Diencephalon (tissue), 2 donors: ENCODE measurements around a stretch of chr1.

GRCh38 chr1:46810640-46811366 lies 12.0 kb downstream of the CYP4B1 start:
- RAMPAGE, long total RNA: no peak

DNA sequence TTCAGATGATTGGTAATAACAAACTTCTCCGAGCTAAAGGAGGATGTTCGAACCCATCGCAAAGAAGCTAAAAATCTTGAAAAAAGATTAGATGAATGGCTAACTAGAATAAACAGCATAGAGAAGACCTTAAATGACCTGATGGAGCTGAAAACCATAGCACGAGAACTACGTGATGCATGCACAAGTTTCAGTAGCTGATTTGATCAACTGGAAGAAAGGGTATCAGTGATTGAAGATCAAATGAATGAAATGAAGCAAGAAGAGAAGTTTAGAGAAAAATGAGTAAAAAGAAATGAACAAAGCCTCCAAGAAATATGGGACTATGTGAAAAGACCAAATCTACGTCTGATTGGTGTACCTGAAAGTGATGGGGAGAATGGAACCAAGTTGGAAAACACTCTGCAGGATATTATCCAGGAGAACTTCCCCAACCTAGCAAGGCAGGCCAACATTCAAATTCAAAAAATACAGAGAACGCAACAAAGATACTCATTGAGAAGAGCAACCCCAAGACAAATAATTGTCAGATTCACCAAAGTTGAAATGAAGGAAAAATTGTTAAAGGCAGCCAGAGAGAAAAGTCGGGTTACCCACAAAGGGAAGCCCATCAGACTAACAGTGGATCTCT lies 48.6 kb downstream of the CYP4B1 start:
- RAMPAGE, long total RNA: no peak

GRCh38 chr1:47138245-47138795 lies 1.1 kb downstream of the CYP4A22 start:
- RAMPAGE, long total RNA: no peak

GRCh38 chr1:47179111-47179873 lies 10.5 kb downstream of the PDZK1IP1 start:
- RAMPAGE, long total RNA: no peak

- RAMPAGE, long total RNA: no peak
Observed at GRCh38 chr1:47212772-47213873, 18.9 kb downstream of the TAL1 start.

- RAMPAGE, long total RNA: no peak
Observed at GRCh38 chr1:47482134-47482333, 44.2 kb downstream of the FOXD2 start.

GRCh38 chr1:47533430-47533863 lies 95.6 kb downstream of the FOXD2 start:
- RAMPAGE, long total RNA: no peak

- RAMPAGE, long total RNA: no peak
Observed at GRCh38 chr1:47685059-47685258, 247.1 kb downstream of the FOXD2 start.

DNA sequence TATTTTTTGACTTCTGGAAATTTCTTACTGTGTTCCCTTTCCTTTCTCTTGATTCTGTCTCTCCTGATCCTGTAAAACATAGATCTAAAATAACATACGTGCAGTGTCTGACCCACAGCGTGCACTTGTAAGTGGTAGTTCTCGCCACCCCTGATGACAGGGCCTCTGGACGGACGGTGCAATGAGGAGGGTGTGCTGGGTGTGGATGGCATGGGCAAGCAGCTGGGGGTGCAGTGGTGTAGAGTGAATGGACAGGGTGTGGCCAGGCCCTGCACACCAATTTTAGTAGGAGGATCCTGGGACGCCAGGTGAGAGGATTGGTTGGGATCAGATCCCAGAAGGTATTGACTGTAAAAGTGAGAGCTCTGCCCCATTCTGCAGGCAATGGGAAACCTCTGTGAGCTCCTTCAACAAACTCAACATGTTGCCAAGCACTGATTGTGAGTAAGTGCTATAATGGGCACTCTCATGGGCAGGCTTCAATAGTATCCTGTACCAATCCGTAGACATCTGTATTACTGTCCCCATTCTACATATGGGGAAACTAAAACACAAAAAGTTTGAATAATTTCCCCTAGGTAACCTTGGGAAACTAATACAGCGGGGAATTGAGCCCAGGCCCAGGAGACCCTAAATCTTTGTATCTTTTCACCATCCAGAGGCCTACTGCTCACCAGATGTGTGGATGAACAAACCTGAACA lies 264.4 kb downstream of the FOXD2 start:
- RAMPAGE, long total RNA: no peak

GRCh38 chr1:47705645-47706285 lies 267.9 kb downstream of the FOXD2 start:
- RAMPAGE, long total RNA: no peak

DNA sequence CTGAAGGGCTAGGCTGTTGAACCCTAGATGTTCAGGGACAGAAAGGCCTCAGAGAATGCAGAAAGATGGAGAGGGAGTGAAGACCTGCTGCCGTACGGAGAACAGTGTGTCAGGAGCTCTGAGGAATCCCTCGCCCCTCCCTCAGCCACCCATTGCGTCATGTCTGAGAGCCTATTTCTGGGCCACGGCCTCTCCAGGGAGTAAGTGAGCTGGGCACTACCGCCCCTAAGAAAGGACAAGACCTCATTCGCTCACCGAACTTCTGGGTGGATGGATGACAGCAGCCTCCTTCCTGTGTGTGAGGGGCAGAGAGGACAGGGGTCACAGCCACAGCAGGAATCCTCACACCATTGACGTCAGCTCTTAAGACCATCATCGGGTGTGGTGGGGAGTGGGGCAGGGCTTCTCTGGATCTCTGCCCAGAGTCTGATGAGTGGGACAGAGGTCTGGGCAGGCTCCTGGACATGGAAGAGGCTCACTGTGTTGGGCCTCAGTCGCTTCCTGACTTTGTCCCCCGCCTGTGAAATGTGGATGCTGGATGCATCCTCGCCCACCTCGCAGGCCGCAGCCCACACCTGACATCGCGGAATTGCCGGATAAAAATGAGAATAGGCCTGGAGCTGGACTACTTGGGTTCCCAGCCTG lies 238.7 kb downstream of the TRABD2B start:
- RAMPAGE, long total RNA: no peak

DNA sequence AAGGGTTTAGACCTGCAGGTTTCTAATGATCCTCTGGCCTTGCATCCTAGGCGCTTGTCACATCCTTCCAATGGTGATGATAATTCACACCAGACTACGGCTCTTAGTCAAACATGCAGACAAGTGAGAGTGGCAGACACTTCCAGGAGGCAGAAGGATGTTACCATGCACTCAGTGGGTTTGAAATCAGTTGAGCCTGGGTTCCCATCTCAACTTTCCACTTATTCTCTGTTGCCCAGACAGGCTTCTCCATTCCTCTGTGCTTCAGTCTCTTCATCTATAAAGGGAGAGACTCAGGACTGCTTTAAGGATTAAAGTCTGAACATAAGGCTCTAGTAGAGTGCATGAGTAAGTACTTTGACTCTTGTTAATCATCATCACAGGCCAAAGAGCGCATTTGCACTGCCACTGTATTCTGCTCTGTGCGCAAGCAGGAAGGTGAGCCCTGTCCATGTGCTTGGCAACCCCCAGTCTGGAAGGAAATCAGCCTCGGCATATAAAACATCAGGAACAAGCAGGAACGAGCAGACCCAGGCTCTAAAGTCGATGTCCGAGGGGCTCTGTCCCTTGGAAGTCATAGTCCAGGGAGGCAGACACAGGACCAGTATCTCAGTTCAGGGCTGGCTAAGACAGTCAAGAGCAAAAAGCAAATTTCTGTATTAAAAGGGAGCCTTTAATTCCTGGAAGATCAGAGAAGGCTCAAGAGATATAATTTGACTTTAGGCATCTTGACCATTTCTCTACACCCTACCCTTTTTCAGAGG lies 131.3 kb downstream of the TRABD2B start:
- RAMPAGE, long total RNA: no peak

DNA sequence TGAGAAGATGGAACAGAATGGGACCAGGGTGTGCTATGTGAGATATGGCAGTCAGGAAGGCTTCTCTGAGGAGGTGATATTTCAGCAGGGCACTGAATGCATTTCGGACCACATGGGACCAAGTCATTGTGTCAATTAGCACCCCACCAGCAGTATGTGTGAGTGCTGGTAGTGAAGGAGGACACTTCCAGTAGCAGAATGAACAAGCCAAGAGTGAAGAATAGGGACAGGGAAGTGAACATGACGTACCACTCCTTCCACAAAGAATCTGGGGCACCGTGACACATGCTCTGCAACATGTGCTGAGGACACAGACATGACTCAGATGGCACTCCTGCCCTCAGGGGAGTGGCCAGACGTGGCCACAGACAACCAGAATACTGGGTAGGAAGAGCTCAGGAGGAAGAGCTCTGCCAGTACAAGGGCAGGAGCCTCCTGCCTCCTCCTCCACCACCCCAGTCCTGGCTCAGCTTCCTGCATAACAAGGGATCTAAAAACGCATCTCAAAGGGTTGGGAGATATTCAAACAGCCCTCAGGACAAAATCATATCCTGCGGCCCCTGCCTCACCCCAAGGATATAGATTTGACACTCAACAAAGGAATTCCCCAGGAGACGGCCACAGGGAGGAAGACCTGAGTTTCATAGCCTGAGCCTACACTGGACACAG lies 102.5 kb downstream of the TRABD2B start:
- RAMPAGE, long total RNA: no peak

DNA sequence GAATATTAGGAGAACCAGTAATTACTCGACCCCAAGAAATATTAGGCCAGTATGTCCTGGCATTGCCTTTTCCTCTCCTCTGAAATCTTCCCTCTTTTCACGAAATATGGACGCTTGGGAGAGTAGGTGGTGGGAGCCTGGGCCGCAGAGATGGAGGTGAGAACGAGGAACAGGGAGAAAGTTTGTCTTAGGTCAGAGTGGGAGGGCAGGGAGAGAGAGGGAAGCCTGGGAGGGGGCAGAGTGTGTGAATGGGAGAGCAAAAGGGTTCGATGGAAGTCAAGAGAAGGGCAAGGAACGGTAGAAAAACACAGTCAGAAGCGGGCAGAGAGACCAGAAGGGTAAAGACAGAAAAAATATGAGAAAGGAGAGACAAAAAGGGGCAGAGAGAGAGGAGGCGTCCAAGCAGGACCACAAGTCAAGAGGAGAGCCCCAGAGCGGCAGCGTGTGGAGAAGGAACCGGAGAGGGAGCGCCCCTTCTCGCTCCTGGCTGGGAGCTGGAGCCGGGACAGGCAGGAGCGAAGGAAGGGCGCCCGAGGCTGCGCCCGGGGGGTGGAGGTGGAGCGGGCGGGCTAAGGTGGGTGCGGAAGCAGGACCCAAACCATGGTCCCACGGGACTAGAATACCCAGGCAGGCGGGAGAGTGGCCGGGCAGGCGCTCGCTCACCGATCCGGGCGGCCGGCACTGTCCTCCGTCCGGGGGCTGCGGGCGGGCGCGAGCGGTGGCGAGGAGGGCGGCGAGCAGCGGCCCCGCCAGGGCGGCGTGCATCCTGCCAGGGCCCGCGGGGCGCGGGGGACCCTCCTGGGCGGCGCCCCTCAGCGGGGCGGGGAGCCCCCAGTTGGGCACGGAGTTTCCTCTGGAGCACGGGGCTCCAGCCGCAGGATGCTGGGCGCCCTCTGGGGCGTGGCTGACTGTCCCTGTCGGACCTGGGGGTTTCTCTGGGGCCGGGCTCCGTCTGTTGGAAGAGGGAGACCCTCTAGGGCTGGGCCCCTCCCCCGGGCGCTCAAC lies 858 bp downstream of the TRABD2B start:
- RAMPAGE, long total RNA: no peak

GRCh38 chr1:48377190-48378194 lies 94.5 kb downstream of the SPATA6 start:
- RAMPAGE, long total RNA: no peak

DNA sequence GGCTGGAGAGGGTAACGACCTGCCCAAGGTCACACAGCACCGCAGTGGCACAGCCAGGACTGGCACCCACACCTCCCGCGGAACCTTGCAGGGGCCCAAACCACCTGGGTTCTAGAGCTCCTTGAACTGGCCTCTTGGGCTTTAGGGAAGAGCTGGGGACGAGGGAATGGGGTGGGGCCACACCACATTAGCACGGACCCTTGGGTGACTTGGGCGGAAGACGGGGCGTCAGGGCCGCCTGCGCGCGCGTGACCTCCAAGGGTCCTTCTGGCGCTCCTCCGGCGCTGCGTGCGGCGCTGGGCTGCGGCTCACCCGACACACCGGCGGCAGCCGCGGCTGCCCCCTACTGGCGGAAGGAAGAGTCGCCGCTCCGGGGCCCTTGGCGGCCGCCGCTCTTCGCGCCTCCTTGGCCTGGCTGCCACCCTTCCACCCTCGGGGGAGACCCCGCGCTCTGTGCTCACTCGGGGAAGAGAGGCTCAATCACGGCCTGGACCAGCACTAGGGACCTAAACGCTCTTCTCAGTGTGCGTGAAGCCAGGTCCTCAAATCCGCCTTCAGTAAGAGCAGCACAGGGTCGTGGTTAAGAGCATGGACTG lies 89.7 kb downstream of the DMRTA2 start:
- RAMPAGE, long total RNA: no peak

DNA sequence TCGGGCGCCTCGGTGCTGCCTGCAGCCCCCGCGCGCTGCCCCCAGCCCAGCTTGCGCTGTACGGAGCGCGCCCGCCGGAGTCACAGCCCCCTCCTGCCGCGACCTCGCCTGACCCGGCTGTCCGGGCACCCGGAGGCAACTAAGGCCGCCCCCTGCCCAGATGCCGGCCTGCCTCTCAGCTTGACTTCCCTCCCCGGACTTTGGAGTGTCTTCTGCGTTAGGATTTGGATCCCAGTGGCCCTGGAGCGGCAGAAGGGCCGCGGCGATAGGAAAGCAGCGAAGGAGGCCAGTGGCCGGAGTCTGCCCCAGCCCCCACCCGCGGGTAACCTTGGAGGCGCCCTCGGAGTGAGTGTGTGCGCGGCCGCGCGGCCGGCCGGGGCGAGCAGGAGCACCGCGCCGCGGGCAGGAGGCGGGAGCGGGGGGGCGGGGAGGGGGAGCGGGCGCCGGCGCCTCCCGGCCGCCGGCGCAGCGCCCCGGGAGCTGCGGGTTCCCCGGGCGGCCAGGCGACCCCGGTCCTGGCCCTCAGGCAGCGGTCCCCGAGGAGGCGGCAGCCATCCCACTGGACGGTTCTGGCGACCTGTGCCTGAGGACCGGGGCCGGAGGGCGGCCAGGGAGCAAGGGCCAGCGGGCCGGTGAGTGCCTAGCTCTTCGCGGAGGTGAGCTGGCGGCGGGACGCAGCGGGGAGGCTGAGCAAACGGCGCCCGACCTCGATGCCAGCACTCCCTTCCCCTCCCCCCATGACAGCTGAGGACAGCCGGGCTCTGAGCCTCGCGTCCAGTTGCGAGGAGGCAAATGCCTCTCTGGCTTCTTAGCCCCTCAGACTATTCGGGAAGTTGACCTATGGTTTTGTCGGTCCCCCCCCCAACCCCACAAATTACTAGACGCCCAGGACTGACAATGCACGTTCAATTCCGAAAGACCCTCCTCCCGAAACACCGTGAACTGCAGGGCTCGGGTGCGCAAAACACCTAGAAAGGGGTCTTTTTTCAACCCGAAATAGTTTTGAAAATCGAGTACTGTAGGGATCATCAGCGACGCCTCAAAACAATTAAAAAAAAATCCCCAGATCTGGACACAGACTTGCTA lies 8.0 kb downstream of the CDKN2C start:
- RAMPAGE, long total RNA: no peak

DNA sequence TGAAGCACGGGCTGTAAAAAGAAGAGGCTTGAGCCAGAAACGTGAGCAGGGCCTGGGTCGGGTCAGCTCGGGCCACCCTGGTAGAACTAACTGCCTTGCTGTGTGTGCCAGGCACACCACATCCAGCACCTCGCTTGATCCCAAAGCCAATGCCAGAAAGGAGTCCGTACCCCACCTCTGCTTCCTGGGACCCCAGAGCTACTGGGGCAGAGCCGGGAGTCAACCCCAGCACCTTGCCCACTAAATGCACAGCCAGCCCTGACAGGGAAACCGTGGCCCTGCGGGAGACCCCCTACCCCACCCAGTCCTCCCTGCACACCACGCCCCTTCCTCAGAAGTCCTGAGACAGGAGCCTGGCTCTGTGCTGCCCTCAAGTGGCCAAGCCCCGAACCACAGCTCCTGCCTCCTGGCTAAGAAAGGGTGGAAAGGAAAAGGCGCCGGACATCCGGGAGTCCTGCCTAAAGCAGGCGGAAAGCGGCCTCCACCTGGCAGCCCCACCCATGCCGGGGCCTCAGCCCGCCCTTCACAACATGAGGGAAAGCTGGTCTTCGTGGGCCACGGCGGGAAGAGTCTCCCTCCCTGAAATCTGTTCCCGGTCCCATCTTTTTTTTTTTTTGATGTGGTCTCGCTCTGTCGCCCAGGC lies 33.6 kb downstream of the TTC39A start:
- RAMPAGE, long total RNA: no peak

DNA sequence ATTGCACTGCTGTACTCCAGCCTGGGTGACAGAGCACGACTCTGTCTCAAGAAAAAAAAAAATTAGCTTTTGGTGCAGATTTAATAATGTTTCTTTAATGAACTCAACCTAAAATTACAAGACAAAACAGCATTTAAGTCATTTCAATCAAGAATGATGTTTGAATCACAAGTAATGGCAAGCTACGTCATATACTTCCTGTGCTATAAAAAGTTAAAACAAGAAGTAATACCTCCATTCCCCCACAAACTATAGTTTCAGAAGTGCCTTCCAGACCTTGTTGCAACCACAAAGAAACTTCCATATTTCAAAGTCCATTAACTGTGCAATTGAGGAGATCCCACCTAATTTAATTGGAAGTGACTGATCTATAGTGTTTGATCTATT lies 15.2 kb downstream of the NRDC start:
- RAMPAGE, long total RNA: no peak

- RAMPAGE, long total RNA: no peak
Observed at GRCh38 chr1:51955621-51956194, 34.8 kb downstream of the RAB3B start.